Prostate gland (tissue), 2 donors: ENCODE data around the gene GTDC1.

- PRO-cap = no peak
- RAMPAGE, long total RNA, 2 experiments = no peak in any of the 2 experiments
Observed at GRCh38 chr2:143261737-143262424, 132.7 kb downstream of the ARHGAP15 start.

GRCh38 chr2:143473423-143473793, 344.2 kb downstream of the ARHGAP15 start:
- PRO-cap = no peak
- RAMPAGE, long total RNA, 2 experiments = no peak in any of the 2 experiments

GRCh38 chr2:143481231-143481816, 352.1 kb downstream of the ARHGAP15 start:
- PRO-cap = no peak
- RAMPAGE, long total RNA, 2 experiments = no peak in any of the 2 experiments

DNA sequence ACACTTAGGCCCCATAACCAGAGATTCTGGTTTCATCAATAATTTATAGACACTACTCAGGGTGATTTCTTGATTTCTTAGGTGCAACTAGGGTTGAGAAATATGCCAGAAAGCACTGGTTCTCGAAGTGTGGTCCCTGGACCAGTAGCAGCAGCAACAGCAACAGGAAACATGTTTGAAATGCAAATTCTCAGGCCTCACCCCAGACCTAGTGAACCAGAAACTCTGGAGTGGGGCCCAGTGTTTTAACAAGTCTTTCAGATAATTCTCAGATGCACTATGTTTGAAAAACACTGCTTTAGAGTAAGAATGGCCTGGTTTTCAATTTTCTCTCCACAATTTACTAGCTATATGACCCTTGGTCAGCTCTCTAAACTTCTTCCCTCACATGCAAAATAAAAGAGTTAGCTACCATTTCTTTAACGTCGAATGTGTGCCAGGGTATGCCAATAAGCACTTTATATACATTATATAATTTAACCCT, 91.3 kb downstream of the GTDC1 start:
- PRO-cap = no peak
- RAMPAGE, long total RNA, 2 experiments = no peak in any of the 2 experiments

DNA sequence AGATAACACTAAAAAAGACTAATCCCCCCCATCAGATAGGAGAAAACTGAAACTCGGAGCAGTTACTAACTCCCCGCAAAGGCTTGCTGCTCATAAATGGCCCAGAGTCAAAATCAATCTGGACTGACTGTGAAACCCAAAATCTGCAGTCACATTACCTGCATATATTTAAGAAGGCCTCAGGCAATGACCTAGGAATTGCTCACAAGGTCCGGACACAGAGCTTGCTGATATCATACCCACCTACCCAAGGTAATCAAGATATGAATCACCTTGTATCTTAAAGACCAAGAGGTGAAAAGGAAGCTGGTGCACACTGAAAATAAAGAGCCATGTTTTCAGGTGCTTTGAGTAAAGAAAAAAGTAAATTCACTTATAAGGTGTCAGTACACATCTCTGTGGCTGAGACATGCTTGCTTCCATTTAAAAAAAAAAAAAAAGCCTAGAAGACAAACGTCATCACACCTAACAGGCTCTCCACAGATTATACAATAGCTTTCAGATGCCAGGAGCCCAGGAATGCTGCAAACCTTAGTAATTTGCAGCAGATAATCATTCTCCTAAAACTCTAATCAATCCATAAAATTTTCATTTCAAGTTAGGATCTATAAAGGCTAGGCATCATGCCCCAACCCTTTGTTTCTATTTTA, 7.8 kb downstream of the GTDC1 start:
- PRO-cap = no peak
- RAMPAGE, long total RNA, 2 experiments = no peak in any of the 2 experiments

- PRO-cap = bidirectional peak, plus-strand start at chr2:144332297, minus-strand start at chr2:144332210; bidirectional peak, plus-strand start at chr2:144332677, minus-strand start at chr2:144332436
- RAMPAGE, long total RNA, 2 experiments = start-site peak on the minus strand in 1 of 2 experiments, at chr2:144332201-144332525 at its widest, 45 to 53 reads per replicate
Observed at GRCh38 chr2:144331653-144332847, at the start of gene GTDC1. Gene GTDC1 (minus strand): TSS chr2:144332512.

- PRO-cap = no peak
- RAMPAGE, long total RNA, 2 experiments = no peak in any of the 2 experiments
Observed at GRCh38 chr2:144350075-144350911, 18.0 kb upstream of the GTDC1 start.

GRCh38 chr2:144358704-144359442, 26.6 kb upstream of the GTDC1 start:
- PRO-cap = no peak
- RAMPAGE, long total RNA, 2 experiments = no peak in any of the 2 experiments

DNA sequence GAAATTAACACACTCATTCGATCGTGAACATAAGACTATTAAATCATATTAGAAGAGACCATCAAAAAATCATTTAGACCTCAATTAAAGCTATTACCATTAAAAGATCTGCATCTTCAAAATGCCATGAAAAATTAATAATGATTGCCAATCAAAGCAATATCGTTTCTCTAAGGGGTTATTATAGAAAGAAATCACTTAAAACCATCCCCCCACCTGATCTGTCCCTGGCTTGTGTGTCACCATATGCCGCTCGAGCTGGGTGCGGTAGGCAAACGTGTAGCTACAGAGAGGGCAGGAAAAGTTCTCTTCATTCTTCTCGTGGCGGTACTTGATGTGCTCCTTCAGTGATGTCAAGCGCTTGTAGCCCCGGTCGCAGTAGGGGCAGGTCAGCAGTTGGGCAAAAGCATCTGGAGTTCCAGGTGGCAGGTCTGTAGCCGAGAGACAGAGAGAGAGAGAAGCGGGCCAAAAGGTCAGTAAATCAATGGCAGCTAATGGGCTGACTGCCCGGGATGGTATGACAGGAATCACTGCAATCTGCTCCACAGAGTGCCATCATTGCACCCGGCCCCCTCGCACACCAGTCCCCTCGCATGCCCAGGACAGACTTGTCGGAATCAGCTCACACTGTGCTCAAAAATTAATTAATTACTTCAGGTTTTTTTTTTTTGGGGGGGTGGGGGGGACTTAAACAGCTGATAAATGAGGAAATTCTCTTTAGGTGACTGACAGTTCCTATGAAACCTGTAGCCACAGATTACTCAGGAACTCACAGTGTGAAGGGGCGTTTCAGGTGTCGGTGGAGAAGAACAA, 71.6 kb upstream of the GTDC1 start:
- PRO-cap = no peak
- RAMPAGE, long total RNA, 2 experiments = no peak in any of the 2 experiments

DNA sequence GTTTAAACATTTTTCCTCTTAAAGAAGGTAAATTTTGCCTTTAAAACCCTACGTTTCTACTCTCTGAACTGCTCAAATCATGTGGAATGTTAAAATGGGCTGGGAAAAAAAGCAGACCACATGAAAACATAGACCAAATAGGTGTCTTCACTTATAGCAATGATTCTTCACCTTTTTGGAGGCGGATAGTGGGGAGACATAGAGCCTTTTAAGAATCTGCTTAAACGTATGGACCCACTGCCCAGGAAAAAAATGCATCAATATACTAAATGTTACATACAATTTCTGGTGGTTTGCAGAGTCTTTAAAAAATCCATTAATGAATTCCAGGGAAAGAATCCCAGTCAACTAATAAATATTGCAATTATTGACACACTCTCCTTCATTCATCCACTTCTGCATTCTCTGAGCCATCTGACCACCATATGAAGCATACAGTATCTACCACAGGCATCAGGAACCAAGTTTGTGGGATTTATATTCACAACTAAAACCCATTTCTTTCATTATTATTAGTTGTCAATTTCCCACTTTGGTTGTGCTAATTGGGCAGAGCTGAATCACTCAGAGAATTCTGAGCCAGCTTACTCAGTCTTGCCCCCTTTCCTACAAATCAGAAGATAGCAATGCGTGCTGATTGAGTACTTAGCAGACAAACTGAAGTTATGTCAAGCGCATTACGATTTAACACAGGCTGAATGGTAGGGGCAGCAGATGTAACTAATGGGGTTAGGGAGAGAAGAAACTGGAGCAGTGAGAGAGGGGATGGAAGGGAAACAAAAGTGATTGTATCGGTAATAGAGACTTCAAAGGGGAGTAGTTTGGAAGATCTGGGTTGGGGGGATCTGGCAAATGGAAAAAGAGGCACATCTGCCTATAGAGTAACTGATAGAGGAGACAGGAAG, 52.4 kb downstream of the ZEB2 start:
- PRO-cap = no peak
- RAMPAGE, long total RNA, 2 experiments = no peak in any of the 2 experiments

GRCh38 chr2:144490564-144491716, 29.0 kb downstream of the ZEB2 start:
- PRO-cap = no peak
- RAMPAGE, long total RNA, 2 experiments = no peak in any of the 2 experiments

DNA sequence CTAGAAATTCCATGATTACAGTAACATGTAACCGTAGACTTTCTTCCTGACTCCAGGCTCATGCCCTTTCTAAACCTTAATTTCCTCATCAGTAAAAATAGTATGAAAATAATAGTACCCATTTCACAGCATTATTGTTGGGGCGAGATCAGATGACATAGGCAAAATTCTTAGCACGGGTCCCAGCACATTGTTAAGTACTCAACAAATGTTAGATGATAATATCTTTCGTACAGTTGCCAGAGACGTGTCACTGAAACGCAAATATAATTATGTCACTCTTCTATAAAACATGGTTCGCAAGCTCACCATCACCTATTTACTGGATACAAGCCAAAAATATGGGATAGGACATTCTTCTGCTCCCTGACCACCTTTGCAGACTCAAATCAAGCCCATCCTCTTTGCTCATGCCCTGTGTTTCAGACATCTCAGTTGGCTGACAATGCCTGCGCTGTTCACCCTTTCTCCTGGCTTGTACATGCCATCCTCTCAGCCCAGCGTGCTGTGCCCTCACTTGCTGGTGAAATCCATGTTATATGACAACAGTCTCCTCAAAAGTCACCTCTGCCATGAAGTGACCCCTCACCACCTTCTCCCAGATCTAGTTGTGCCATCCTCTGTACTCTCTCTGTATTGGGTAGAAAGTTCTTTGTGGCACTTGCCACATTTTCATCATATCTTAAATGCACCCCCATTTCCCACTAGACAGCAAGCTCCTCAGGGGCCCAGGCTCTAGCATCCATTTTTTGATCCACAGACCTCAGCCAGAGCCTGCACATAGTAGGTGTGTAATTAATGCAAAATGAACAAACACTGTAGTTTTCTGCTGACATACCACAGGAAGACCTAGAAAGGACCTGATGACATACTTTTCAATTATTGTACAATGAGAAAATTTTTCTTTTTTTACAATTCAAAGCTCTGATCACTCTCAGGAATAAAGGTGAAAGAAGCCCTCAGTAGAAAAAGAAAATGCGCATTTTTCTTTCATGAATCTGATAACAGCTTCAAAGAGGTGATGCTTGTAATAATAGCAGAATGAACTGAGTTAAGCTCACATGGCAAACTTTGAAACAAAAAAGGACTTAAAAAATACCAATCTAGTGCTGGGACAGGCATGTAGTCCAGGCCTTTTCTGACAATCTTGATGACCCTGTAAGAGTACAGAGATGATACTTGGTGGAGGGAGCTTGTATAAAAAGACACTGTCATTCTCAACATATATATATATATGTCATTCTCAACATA, 22.9 kb downstream of the ZEB2 start:
- PRO-cap = no peak
- RAMPAGE, long total RNA, 2 experiments = no peak in any of the 2 experiments

- PRO-cap = no peak
- RAMPAGE, long total RNA, 2 experiments = no peak in any of the 2 experiments
Observed at GRCh38 chr2:144501236-144501624, 18.7 kb downstream of the ZEB2 start.

GRCh38 chr2:144510223-144511286, 9.4 kb downstream of the ZEB2 start:
- PRO-cap = no peak
- RAMPAGE, long total RNA, 2 experiments = no peak in any of the 2 experiments

- PRO-cap = unidirectional peak, plus-strand start at chr2:144515657; unidirectional peak, plus-strand start at chr2:144516123; bidirectional peak, plus-strand start at chr2:144516316, minus-strand start at chr2:144516164
- RAMPAGE, long total RNA, 2 experiments = no peak in any of the 2 experiments
Observed at GRCh38 chr2:144515357-144516244, 4.3 kb downstream of the ZEB2 start.

GRCh38 chr2:144517044-144518099, 2.5 kb downstream of the ZEB2 start:
- PRO-cap = bidirectional peak, plus-strand start at chr2:144517717, minus-strand start at chr2:144517621
- RAMPAGE, long total RNA, 2 experiments = start-site peak on the minus strand in 2 of 2 experiments, at chr2:144517342-144517550 at its widest, 22 to 313 reads per replicate

DNA sequence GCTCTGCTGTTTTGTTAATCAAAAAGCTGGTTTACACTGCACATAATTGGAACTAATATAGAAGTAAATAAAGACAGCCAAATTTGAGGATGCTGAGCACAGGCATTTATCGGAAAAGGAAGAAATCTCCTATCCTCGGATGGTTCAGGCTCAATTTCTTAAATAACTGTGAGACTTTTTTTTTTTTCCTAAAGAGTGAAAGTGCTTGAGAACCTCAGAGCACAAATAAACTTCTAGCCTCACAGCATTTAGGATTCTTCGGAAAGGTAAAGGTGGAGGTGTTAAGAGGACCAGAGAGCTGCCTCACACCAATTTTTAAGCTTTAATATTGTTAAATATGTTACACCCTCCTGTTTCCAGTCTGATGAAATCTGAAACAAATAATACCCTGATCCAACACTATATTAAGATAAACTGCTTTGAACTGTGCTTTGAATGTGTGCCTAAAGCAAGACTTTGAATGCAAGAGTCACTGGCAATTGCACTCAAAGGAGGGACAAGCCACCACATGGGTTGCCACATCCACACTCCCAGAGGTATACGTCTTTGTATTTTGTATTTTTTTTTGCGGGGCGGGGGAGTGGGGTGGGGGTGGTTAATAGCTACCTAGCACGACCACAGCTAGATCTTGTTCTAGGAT, 1.6 kb upstream of the ZEB2 start:
- PRO-cap = no peak
- RAMPAGE, long total RNA, 2 experiments = no peak in any of the 2 experiments

- PRO-cap = no peak
- RAMPAGE, long total RNA, 2 experiments = no peak in any of the 2 experiments
Observed at GRCh38 chr2:144597369-144597896, 77.5 kb upstream of the ZEB2 start.

DNA sequence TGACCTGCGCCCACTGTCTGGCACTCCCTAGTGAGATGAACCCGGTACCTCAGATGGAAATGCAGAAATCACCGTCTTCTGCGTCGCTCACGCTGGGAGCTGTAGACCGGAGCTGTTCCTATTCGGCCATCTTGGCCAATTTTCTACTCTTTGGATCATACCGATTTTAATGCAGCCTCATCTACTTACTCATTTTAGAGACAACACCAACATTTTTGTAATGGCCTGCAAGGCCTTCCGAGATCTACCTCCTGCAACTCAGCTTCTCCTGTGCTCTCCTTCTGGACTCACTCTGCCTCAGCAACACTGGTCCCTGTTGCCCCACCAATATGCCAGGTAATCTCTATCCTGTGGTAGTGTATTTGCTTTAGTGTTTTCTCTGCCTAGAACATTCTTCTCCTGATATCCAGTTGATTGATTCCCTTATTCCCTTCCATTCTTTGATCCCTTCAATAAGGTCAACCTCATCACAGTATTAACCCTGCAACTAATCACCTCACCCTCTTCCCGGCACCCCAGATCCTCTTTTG, 383.6 kb upstream of the ZEB2 start:
- PRO-cap = no peak
- RAMPAGE, long total RNA, 2 experiments = no peak in any of the 2 experiments

- PRO-cap = no peak
- RAMPAGE, long total RNA, 2 experiments = no peak in any of the 2 experiments
Observed at GRCh38 chr2:144938245-144938798, 418.4 kb upstream of the ZEB2 start.